Aorta (tissue), 1 donor: ENCODE measurements around the genes ZNF350, ZNF880 and ZNF534.

DNA sequence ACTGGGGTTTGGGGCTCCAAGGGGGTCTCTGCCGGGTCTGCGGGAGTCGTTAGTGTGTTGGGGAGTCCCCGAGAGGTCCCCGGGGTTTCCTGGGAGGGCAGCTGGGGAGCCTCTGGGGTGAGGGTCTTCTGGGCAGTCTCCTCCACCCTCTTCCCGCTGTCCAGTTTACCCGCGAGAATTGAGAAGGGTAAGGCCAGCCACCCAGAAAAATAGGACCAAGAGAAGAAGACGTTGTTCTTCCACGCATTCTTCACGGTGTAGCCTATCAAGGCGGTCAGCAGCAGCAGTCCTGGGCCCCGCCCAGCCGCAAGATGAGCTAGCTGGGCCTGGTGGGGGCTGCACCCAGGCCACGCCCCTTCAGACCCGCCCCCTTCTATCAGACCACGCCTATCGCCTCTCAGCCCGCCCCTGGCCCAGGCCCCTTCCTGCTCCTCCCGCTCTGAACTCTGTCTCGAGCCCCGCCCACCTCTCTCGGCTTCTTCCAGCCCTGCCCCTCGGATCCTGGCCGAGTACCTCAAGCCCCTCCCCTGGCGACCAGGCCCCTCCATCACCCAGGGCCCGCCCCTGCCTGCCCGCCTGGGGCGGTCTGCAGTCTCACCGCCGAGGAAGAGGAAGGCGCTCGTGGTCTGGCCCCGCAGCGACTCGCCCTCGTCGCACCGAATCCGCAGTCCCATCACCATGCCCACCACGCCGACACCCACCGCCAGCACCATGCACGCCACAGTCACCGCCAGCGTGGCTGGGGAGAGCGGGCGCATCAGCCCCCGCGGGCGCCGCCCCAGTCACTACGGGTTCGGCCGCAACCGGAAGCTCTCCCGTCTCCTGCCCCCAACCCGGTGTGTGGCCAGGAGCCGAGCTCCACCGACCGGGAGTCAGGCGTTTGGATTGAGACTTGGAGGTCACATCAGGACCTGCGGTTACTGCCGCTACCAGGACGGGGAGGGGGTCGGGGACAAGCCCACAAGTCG is 1.2 kb downstream of the CLDND2 start:
- PRO-cap = bidirectional peak, plus-strand start at position 597 of the sequence, minus-strand start at position 254 of the sequence

DNA sequence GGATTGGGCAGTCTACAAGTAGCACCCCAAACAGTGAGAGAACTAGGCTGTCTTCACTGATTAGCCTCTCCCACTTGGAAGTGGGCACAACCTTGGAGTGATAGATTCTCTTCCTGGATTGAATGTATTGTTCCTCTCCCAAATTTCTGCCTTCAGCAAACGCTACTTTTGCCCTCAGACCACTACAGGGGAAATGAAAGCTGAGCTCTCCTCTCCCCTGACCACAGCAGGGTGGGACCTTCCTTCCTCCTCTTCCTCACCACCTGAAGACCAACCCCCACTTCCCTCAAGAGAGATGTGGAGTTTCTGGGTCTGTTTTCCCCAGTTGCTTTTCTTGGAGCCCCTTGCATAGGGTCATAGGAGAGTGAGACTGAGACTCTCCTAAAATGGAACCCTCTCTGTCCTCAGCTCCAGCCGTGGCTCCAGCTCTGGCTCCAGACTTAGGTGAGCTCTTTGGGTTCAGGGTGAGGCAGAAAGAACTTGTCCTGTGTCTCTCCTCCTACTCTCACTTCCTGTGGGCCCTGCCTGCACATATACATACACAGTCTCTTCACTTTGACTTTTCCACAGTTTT is 19.4 kb upstream of the ZNF175 start:
- PRO-cap = no peak

- PRO-cap = no peak
Measured at GRCh38 chr19:51593361-51593779, 22.3 kb downstream of the ZNF175 start.

GRCh38 chr19:51724301-51725016 is 668 bp upstream of the HAS1 start:
- PRO-cap = no peak

DNA sequence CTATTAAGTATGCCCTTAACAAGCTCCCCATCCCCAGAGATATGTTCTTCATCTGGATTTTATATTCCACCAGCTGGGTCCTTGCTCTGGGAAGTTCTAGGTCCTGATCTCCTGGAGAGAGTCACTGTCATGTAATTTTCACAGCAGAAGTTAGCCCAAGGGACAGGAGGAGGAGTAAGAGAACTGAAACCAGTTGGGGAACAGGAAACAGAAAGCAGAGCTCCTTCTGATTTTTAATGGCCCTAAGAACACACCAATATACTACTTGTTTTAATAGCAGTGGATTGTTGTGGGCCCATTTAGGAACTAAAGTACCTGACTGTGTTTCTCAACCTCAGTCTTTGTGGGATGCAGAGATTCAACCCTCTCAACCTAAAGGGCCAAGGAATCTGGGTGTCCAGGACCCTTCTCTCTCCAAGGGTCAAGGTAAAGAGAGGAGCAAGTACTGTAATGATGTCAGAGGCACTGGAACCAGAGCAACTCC is 8.2 kb upstream of the FPR3 start:
- PRO-cap = no peak

- PRO-cap = unidirectional peak, minus-strand start at chr19:51986854
Measured at GRCh38 chr19:51986090-51987221, at the start of gene ZNF350. Gene ZNF350, minus strand, starts transcription at chr19:51986840.

DNA sequence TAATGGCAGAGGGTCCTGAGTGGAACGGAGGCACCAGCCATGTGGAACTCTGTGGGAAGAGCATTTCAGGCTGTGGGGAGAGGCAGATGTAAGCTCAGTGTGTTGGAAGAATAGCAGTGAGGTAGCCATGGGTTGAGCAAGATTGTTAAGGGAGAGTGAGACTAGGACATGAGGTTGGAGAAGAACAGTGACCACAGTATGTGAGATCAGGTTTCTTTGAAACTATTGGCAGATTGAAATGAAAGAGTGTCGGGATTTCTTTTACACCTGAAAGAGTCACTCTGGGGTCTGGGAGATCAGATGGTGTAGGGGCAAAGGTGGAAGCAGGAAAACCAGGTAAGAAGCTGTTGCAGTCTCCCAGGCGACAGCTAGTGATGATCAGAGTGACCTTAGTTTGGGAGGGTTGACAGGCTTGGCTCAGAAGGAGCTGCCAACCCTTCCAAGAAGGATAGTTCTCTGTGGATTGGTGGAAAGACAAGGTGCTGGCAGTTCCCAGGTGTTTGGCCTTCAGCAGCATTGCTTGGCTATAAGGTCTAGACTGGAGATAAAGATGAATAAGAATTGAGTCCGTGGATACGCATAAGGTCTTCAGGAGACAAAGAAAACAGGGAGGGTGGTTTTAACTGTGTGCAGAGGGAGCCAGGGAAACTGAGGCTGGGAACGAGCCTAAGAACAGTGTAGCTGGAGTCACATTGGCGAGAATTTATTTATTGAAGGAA is 14.4 kb downstream of the PPP2R1A start:
- PRO-cap = no peak

DNA sequence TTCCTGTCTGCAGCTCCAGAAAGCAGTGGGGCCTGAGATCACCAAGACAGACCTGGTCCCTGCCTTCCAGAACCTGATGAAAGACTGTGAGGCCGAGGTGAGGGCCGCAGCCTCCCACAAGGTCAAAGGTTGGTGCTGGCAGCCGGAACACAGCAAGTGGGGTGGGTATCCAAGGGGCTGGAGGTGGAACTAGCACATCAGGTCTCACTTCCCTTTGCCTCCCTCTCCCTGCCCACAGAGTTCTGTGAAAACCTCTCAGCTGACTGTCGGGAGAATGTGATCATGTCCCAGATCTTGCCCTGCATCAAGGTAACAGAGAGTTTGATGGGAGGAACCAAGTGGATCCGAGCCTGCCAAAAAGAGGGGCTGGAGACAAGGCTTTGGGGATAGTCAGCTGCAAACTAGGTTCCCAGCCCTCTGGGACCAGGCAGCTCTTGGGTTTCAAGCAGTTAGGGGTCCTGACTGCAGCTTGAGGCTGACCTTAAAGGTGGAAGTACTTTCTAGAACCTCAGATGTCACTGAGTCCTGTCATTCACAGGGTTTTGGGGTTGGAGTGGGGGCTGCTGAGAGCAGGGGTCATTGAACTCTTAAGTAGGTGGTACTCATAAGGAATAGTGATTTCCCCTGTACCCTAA is 26.0 kb downstream of the PPP2R1A start:
- PRO-cap = no peak

- PRO-cap = bidirectional peak, plus-strand start at chr19:52369950, minus-strand start at chr19:52369820
Measured at GRCh38 chr19:52369721-52370688, at the start of gene ZNF880. Gene ZNF880, plus strand, starts transcription at chr19:52369923.

- PRO-cap = no peak
Measured at GRCh38 chr19:52428842-52429412, at the start of gene ZNF534. Gene ZNF534, plus strand, starts transcription at chr19:52429148.

- PRO-cap = no peak
Measured at GRCh38 chr19:52485043-52486164, 32.1 kb downstream of the ZNF578 start.

DNA sequence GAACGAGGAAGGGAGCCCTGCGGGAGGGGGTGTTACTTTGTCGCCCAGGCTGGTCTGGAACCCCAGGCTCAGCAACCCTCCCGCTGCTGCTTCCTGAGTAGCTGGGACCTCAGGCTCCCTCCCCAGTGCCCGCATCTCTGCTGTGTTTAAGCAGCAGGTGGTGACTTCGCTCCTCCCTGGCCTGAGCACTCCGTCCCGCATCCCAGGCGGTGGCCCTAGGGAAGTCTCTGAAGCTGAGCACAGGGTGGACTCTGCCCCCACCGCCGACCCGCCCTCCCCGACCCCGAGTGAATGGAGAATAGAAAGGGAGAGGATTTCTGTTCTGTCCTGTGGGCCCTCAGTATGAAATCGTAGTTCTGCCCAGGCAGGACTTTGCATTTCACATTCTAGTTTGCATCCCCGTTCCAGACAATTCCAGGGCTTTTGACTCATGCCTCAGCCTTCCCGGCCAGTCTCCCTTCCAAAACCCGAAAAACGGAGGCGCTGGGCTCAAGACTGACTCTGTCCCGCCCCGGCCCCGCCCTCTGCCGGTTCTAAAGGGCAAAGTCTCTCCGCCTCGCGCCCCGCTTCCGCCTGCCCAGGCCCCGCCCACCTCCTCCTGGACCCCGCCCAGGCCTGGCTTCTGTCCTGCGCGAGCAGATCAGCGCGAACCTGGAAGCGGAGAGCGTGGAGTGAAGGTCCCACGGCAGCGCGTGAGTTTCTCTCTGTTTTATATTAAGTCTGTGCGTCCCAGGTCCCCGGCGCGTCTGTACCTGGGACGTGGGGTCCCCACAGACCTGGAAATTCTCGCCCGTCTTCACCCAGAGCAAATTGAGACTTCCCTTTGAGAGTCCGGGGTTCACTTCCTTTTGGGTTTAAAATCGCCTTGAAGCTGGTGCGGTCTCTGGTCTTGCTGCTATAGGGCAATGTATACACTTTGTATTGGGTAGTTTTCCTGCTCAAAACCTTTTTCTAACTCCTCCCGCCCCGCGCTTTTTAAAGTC is 30.9 kb downstream of the ZNF701 start:
- PRO-cap = bidirectional peak, plus-strand start at position 646 of the sequence, minus-strand start at position 466 of the sequence

DNA sequence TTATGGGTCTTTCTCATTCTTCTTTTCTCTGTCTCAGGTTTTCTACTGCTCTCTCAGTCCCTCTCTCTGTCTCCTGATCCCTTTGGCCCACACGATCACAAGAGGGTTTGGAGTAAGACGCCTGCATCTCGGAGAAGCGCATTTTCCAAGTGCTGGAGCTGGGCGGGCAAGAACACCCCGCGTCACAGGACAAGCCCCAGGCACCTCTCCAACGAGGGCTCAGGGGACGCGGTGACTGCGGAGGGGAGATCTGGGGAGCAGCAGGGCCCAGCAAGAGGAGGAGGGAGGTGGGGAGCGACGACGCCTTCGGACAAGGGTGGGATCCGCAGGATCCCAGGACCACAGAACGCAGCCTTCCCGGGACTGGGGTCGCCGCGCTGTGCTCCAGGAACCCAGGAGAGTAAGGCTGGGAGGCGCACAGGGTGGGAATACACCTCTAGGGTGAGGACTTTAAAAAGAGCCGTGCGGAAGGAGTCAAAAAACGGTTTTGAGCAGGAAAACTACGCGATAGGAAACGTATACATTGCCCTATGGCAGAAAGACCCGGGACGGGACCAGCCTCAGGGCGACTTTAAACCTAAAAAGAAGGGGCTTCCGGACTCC is 487 bp downstream of the ZNF468 start:
- PRO-cap = no peak

GRCh38 chr19:52898053-52898578 is 681 bp upstream of the ZNF320 start:
- PRO-cap = no peak

DNA sequence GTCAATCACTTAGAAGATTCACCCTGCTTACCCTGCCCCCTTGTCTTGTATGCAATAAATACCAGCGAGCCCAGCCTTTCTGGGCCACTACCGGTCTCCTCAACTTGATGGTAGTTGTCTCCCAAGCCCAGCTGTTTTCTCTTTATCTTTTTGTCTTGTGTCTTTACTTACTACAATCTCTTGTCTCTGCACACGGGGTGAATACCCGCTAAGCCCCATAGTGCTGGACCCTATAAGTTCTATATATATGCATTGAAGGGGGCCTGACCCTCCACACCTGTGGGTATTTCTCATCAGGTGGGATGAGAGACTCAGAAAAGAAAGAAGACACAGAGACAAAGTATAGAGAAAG is 9.1 kb upstream of the ZNF888 start:
- PRO-cap = no peak

GRCh38 chr19:52942297-52943468 is 19.5 kb upstream of the ZNF888 start:
- PRO-cap = unidirectional peak, minus-strand start at chr19:52942584; bidirectional peak, plus-strand start at chr19:52942774, minus-strand start at chr19:52942584; unidirectional peak, plus-strand start at chr19:52942958

- PRO-cap = no peak
Measured at GRCh38 chr19:52946370-52946841, 16.3 kb downstream of the ZNF816 start.

DNA sequence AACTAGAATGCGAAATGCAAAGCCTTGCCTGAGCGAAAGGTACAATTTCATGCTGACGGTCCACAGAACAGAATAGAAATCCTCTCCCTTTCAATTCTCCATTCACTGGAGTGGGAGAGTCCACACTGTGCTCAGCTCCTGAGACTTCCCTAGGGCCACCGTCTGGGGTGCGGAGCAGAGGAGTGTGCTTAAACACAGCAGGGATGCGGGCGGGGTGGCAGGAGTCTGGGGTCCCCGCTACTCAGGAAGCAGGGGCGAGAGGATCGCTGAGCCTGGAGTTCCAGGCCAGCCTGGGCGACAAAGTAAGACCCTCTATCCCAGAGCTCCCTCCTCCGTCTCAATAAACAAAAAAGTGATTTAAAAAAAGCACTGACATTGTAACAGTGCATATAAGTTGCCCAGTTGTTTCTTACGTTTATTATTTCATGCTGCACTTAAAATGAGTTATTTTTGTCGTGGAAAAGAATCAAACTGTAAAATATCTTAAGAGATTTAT is 626 bp upstream of the ZNF816 start:
- PRO-cap = no peak

- PRO-cap = no peak
Measured at GRCh38 chr19:52997604-52998195, 16.0 kb upstream of the ERVV-1 start.

DNA sequence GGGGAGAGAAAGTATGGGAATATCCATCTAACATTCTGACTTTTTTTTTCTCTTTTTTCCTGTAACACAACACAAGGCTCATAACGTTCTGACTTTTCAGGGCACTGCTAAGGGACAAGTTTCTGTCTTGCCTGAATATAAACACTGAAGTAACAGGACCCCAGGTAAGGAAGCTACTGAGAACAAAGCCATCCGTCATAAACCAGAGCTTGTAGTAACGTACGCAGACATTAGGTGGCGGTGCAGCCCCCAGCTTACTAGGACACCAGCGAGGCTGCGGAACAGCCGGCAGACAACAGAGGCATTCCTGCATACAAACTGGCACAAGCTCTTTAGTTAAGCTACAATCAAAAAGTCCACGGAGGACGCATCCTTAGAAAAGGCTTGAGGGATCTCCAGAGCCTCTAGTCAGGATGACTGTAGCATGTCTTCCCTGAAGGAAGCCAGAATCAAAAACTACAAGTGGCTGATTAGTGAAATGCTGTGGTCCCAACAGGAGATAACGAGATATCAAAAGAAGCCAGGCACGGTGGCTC is 26.3 kb downstream of the ZNF160 start:
- PRO-cap = no peak